Foreskin keratinocyte (primary cell): ENCODE measurements around the genes MANBA and CENPE.

- RAMPAGE, total RNA: no peak
These were observed 3.2 kb downstream of the C4orf54 start for GRCh38 chr4:99654206-99654967.

GRCh38 chr4:99945724-99946345, 583 bp downstream of the DNAJB14 start:
- RAMPAGE, total RNA: no peak

GRCh38 chr4:99948721-99949430, 1.2 kb downstream of the H2AZ1 start:
- RAMPAGE, total RNA: no peak

GRCh38 chr4:99950410-99951102, 481 bp upstream of the H2AZ1 start:
- RAMPAGE, total RNA: no peak

GRCh38 chr4:100986075-100986690, 361.1 kb downstream of the PPP3CA start:
- RAMPAGE, total RNA: no peak

GRCh38 chr4:101178634-101179369, 168.5 kb downstream of the PPP3CA start:
- RAMPAGE, total RNA: no peak

DNA sequence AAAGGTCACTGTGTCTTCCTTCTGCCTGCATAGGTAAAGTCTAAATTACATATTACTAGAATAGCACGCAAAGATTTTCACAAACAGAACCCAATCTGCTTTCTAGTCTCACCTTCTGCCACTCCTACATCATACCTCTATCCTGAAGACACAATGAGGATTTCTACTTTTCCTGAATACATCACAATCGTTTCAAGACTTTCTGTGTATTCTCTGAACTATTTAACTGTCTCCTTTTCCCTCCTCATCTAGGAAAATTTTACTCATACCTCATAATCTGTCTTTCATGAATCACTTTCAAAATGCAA, 116.7 kb downstream of the PPP3CA start:
- RAMPAGE, total RNA: no peak

GRCh38 chr4:101234036-101234503, 113.3 kb downstream of the PPP3CA start:
- RAMPAGE, total RNA: no peak

DNA sequence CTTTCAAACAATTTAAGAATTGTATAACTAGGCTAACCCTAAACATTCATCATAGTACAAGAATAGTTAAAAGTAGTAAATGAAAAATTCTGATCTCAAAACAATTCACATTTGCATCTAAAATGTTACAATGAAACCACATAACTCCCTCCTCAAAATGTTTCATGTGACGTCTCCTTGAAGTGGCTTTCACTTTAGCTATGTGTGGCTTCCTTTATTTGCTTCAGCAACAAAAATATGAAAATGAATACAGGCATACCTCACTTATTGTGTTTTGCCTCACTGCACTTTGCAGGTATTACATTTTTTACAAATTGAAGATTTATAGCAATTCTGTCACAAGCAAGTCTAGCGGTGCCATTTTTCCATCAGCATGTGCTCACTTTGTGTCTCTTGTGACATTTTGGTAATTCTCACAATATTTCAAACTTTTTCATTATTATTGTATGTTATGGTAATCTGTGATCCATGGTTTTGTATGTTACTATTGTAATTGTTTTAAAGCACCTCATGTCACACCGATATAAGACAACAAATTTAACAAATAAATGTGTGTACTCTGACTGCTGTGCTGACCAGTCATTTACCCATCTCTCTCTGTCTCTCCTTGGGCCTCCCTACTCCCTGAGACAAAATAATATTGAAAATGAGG, 18.9 kb downstream of the PPP3CA start:
- RAMPAGE, total RNA: no peak

DNA sequence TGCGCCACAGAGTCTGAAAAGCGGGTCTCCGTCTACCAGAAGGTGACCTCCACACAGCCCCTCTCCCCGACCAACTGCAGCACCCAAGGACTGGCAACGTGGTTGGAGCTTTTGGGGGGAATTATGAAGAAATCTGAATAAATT, 1.3 kb upstream of the PPP3CA start:
- RAMPAGE, total RNA: no peak

DNA sequence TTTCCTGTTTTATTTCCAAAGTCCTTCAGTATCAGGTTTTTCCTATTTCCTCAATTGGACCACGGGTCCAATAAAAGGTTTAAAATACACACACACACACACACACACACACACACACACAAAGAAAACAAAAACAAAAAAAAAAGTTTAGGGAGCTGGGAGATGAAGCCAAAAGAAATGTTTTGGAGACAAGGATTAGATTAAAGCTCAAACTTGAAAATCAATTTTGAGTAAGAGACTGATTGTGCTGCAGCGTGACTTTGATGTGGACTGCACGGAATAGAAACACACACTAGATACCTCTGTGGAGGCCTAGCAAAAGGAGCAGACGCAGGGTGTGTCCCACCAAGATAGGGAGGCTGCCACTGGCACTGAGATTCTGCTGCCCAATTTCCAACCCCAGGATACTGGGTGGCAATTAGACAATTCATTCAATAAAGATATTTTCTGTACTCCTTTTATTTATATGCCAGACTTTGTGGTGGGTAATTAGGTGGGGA, 1.6 kb upstream of the PPP3CA start:
- RAMPAGE, total RNA: no peak

- RAMPAGE, total RNA: no peak
These were observed 121.3 kb upstream of the BANK1 start for GRCh38 chr4:101669265-101669556.

DNA sequence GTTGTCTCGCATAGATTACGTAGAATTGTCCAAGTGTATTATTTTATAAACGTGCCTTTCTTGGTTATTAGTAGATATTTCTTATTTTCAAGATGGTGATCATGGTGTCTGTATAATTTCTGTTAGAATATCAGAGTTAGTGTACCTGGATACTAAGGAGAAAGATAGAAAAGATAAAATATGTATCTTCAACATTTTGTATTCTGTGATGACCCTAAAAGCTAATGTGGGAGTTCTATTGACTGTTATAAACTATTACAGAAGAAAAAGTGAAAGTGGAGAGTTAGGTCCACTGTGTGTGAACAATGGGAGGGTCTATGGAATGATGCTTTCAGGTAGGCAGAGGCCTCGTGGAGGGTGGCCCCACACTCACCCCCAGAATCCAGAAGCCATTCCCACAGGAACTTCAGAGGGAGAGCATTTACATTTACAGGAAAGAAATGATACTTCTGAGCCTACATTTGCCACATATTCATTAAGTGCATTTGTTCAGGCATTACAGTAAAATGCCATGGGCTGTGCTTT, 40.2 kb downstream of the NFKB1 start:
- RAMPAGE, total RNA: no peak

GRCh38 chr4:102759947-102761120, at the start of gene MANBA:
Gene MANBA (minus strand): TSS chr4:102760968.
- RAMPAGE, total RNA: no peak

- RAMPAGE, total RNA: no peak
These were observed 21.7 kb downstream of the UBE2D3 start for GRCh38 chr4:102805446-102806246.

DNA sequence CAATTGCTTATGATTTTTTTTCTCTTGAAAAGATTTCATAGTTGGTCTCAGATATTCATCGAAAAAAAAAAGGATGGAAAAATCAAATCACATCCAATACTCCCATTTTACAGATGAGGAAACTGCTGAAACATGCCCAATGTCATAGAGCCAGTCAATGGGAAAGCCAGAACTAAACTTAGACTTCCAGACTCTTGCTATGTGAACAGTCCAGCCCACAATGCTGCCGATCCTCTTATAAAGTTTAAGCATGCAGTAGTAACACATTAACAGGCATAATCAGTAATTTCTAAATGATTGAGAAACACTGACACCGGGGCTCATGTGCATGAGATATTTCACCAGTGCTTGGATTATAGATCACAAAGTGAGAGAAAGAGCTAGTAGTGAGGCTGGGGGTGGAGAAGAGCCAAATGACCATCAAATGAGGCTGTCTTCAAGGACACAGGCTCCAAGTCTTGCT, 2.6 kb downstream of the BDH2 start:
- RAMPAGE, total RNA: no peak

DNA sequence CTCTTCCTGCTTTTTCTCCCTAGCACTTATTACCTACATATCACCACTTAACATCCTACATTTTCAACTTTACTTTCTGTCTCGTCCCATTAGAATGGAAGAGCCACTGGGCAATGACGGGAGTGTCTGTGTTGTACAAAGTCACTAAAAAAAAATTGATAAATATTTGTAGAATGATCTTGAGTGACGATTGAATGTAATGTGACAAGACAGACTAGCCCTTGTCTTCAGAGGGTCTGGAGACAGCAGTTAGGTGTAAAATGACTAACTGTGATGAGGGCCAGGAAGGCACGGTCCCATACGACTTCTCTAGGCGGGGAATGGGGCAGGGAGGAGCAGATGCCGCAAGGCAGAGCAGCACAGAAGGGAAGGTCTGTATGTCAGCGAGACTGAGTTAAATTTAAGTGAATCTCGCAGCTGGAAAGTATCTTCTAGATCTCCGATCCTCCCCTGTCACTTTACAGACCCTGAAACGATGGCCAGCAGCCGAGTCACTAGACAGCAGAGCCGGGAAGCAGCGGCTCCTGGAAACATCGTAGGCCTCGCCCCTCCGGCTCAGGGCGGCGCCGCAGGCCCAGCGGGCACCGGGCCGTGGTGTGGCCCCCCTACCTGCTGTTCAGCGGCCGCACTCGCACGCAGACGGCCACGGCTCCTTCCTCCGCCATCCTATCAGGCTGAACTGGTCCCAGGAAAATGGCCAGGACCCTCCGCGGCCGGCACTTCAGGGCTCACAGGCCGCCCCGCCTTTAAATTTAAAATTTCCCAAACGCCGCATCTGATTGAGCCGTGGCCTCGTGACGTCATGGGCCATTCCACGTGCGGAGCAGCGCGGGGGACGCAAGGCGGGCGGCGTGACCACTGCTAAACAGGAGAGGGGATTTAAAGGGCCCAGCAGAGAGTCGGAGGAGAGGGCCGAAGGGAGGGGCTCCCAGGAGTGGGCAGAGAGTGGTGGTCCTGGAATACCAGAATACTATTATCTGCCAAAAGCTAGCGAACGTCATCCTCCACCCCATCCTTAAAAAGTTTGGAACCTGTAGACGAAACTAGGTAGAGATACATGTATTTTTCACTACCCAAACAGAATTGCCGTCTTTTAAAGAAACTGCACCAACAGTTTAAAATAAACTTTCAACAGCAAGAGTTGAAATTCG, at the start of gene CENPE:
Gene CENPE, minus strand, starts transcription at position 689 of the 1,151 bp plus-strand sequence.
- RAMPAGE, total RNA: no peak

- RAMPAGE, total RNA: no peak
These were observed 179.9 kb upstream of the TET2 start for GRCh38 chr4:104966552-104967471.

DNA sequence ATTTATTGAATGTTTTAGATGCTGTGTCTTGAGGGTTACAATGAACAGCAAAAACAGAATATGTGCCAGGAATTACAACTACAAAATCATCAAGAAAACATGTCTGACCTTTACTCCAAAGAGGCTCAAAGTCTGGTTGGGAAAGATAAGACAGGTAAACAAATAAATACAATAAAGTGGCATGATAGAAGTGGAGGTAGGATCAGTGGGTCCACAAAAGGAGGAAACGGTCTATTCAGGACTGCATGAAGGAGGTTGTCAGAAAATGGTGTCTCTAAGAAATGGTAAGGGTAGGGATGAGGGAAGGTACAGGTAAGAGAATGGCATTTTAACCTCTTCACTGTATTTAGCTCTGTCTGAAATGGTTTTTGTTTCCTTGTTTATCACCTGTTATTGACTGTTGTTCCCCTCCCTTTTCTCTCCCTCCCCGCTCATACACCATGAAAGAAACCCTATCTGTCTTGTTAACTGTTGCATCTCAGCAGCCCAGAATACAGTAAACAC, 3.8 kb downstream of the ARHGEF38 start:
- RAMPAGE, total RNA: no peak

DNA sequence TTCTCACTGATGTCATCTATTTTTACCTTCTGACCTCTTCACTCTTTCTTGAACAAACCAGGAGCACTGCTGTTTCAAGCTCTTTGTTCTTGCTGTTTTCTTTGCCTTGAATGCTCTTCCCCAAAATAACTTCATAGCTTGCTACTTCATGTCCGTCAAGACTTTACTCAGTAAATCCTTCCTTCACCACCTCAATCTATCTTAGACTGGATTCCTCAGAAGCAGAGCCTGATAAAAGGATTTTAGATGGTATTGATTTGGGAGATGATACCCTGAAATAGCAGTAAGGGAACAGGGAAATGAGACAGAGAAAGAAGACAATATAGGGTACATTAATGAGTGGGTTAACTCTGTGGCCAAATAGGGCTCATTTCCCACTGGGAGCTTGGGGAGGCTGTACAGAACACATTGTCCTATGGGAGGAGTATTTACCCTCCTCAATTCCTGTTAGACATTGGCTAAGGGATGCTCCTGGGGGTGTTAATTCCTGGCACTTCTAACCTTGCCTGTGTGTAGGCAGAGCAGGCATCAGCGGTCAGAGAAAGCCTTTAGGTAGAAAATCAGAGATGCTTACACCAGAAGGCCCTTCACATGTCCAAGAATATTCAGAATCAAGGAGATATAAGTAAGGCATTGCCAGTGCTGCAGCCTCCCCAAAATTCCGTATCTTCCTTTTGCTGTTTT, 48.9 kb downstream of the ARHGEF38 start:
- RAMPAGE, total RNA: no peak